Urinary bladder (tissue), 3 donors: ENCODE measurements around a stretch of chr1.

GRCh38 chr1:225482398-225483251 is 54.8 kb upstream of the LBR start:
- PRO-cap: bidirectional peak, plus-strand start at chr1:225482881, minus-strand start at chr1:225482730
- RAMPAGE, long total RNA: no peak

DNA sequence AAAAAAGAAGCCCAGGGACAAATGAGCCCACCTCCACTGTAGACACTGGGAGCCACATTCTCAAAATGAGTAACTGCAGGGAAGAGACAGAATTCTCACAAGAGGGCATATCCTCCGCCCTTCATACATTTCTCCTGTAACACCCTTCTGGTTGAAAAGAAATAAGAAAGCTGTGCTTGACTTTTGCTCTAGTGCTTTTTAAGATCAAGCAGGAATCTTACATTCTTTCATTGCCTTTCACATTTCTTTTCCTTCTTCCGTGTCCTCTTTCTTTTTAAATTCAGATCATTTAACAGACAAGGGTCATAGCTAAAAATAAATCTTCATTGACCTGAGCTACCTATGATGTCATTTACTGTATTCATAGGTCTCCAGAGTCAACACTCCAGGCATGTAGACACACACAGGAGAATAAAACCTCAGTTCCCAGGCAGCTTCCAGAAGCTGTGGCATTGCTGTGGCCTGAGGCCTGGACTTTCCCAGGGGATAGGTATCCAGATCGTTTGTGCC is 38.3 kb upstream of the ENAH start:
- PRO-cap: no peak
- RAMPAGE, long total RNA: no peak

DNA sequence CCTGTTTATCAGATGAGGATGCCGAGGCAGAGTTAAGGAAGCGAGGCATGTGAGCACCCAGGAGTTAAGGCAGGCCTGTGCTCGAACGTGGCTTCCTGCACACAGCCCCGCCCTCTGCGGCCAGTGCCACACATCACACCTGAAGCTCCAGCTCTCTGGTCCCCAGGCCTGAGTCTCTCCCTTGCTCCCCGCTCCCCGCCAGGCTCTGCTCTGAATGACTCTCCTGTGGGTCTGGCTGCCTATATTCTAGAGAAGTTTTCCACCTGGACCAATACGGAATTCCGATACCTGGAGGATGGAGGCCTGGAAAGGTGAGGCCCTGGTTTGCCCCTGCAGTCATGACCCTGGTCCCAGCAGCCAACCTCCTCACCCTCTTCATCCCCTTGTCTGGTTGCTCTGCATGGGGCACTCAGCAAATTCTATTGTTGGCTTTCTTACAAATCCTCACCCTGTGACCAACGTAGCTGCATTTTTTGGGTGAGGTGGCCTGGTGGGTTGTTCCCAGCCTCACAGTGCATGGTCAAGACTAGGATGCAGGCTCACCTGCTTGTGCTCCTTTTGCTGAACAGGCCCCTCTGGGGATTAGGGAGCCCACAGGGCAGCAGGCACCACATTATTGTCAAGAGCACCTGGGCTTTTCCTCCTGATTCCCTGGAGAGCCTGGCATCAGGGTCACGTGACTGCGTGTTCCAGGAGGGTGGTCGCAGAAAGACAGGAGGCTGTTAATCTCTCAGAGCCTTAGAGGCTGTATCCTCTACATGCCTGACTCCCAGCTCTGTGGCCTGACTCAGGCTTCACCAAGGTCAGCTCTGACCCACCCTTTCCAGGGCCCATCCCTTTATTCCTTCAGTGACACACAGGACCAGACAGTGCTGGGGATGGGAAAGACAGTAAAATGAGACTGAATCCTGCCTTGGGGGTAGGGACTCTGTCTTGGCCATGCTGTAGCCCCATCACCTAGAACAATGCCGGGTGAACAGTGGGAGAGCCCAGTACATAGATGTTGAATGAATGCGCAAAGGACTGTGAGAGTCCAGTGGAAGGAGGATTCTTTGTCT is 32.6 kb downstream of the EPHX1 start:
- PRO-cap: no peak
- RAMPAGE, long total RNA: no peak

DNA sequence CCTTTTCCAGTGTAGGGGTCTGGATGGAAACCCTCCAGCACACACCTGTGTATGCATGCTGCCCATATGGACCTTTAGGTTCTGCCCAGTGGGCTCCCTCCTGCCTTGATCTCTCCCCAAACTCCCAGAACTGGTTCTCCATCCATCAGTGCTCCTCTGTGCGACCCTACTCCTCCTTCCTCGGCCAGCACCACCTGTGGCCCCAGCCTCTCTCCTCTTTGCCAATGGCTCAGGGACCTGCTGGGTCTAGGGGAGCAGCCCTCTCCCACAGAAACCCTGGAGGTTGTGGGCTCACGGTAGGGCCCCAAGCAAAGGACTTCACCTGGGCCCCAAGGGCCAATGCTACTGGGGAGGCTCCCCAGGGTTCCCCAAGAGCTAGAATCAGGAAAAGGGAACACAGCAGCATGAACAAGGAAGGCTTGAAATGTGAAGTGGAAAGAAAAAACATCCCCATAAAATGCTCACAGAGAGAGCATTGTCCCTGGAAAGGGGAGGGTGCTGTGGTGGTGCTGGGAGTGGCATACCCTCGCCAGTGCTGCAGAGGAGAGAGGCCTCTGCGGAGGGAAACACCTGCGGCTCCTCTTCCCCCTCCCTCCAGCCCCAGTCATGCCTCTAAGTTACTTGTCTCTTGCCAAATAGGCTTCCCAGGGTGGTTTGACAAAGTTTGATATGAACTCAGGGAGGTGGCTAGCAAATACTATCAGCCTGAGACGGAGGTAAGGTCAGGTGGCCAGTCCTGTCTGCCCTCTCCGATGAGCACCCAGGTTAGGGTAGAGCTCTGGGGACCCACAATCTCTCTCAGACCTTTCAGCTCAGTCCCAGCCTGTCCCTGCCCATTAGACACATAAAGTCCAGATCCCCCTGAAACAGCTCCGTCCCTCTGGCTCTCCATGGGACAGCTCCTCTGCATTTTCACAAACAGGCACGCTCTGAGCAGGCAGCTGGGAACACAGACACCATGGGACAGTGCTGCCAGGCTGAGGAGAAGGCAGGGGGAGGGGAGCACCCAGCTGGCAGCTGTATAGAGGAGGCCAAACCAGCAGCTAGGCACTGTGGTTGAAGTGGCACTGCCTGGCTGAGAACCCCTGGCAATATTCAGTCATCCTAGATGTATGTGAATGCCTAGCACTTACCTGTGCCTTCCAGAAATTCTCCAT is 2.4 kb downstream of the TMEM63A start:
- PRO-cap: no peak
- RAMPAGE, long total RNA: no peak

GRCh38 chr1:225890754-225891130 is 1.8 kb upstream of the LEFTY1 start:
- PRO-cap: no peak
- RAMPAGE, long total RNA: no peak

DNA sequence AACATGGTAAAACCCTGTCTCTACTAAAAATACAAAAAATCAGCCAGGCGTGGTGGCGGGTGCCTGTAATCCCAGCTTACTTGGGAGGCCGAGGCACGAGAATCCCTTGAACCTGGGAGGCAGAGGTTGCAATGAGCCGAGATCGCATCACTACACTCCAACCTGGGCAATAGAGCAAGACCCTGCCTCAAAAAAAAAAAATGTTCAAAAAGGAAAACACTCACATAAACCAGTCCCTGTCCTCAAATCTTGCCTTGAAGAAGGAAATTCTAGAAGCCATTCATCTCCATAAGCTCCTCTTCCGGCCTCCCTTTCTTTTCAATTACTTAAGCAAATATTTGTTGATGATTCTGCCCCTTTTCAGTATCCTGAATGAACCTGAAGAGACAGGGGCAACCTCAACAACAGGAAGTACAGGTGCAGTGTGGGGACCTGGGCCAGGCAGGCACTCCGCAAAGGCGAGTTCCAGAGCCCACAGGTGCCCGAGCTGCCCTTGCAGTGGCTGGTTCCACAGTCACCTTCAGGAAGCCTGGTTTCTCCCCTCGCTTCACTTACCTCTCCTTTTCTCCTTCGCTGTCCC is 8.8 kb upstream of the LEFTY1 start:
- PRO-cap: no peak
- RAMPAGE, long total RNA: no peak

- PRO-cap: no peak
- RAMPAGE, long total RNA: no peak
Measured at GRCh38 chr1:225975761-225976395, 23.3 kb downstream of the SDE2 start.

GRCh38 chr1:226002686-226003243 is 3.6 kb upstream of the SDE2 start:
- PRO-cap: bidirectional peak, plus-strand start at chr1:226002998, minus-strand start at chr1:226002839
- RAMPAGE, long total RNA: no peak

DNA sequence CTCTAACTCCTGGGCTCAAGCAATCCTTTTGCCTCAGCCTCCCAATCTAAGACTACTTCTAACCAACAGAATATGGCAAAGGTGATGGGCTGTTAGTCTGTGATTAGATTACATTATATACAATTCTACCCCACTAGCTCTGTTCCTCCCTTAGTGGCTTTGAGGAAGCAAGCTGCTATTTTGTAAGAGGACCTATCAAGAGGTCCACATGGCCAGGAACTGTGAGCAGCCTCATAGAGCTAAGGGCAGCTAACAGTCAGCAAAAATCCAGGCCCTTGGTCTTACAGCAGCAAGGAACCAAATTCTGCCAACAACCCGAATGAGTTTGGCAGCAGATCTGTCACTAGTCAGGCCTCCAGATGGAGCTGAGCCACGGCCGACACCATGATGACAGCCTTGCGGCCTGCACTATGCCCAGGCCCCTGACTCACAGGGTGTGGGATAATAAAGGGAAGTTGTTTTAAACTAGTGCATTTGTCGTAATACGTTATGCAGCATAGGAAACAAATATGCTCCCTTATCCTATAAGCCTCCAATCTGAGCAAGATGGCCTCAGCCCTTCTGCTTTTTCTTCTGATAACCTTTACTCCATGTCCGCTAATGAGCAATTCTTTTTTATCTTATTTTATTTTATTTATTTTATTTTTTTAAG is 28.0 kb upstream of the H3-3A start:
- PRO-cap: no peak
- RAMPAGE, long total RNA: no peak

DNA sequence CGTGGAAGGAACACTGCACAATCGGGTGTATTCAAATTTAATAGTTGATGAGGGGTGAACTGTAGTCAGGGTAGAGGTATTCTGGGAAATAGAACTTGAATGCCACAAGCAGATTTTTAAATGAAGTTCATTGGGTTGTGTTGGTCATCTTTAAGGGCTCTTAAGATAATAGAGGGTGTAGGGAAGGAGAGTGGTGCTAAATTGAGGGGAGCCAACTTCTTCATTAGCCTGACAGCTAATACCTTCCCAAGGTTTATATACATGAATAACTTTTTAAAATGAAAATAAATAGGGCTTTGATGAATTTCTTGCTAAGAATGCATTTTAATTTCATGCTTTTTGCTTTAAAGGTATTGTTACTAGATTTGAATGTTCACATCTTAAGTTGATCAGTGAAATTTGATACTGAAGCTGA is 2.6 kb downstream of the H3-3A start:
- PRO-cap: no peak
- RAMPAGE, long total RNA: no peak

GRCh38 chr1:226110069-226110346 is 47.5 kb downstream of the H3-3A start:
- PRO-cap: no peak
- RAMPAGE, long total RNA: no peak

DNA sequence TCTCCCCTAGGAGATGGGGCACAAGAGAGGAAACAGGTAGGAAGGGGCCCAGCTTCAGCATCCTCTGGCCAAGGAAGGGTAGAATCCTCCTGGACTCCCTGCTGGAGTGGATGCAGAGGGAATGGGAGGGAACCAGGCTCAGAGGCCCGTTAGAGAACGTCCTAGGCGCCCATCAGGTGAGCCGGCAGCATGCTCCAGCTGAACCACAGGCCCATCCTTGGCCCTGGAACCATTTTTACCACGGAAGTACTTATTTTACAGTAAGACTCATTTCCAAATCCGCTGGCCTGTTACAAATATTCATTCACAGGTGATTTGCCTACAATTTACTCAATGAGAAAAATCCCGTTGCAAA is 58.1 kb downstream of the H3-3A start:
- PRO-cap: no peak
- RAMPAGE, long total RNA: no peak

DNA sequence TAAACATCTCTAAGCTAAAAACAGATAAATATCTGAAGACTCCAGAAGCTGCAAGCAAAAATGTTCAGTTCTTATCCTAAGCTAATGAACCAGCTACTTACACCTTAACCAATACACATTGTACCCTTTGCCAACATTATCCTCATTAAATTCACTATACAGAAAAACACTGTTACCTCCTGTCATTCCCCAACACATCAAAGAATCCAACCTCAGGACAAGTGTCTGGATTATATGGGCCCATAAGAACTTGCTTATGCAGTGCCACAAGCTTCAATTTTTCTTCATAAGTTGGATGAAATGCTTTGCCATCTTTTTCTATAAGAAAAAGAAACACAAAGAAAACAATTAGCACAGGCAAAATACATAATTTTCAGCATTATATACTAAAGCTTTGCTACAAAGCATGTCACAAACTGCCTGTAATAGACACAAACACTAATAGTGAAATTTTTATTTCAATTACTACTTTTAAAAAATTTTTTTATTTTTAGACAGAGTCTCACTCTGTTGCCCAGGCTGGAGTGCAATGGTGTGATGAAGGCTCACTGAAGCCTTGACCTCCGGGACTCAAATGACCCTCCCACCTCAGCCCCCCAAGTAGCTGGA is 20.8 kb downstream of the ACBD3 start:
- PRO-cap: no peak
- RAMPAGE, long total RNA: no peak

GRCh38 chr1:226353411-226354027 is 44.6 kb upstream of the LIN9 start:
- PRO-cap: no peak
- RAMPAGE, long total RNA: no peak

- PRO-cap: no peak
- RAMPAGE, long total RNA: no peak
Measured at GRCh38 chr1:226404879-226406041, 2.6 kb downstream of the PARP1 start.

DNA sequence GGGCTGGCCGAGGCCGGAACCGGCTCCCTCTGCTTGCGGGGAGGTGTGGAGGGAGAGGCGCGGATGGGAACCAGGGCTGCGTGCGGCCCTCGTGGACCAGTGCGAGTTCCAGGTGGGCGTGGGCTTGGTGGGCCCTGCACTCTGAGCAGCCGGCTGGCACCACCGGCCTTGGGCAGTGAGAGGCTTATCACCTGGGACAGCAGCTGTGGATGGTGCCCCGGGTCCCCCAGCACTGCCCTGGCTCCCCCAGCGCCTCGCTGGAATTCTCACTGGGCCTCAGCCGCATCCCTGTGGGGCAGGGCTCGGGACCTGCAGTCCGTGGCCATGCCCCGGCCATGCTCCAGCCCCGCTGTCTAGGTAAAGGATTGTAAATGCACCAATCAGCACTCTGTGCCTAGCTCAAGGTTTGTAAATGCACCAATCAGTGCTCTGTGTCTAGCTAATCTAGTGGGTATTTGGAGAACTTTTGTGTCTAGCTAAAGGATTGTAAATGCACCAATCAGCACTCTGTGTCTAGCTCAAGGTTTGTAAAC is 56.3 kb upstream of the PARP1 start:
- PRO-cap: unidirectional peak, minus-strand start at position 328 of the sequence
- RAMPAGE, long total RNA: no peak

DNA sequence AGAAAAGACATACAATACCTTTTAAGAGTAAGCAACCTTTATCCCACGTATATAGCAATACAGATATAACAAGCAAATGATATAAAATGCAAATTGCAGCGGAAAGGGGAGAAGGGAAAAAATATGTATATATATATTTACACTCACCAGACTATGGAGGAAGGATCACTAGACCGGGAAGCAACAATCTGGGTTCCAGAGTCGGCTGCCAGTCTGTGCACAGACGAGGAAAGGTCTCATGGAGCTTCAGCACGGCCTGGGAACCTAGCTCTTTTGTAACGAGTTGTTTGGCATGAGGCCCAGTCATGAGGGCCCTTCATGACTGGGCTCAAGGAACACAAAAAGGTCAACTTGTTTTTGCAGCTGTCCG is 6.1 kb upstream of the STUM start:
- PRO-cap: no peak
- RAMPAGE, long total RNA: no peak

DNA sequence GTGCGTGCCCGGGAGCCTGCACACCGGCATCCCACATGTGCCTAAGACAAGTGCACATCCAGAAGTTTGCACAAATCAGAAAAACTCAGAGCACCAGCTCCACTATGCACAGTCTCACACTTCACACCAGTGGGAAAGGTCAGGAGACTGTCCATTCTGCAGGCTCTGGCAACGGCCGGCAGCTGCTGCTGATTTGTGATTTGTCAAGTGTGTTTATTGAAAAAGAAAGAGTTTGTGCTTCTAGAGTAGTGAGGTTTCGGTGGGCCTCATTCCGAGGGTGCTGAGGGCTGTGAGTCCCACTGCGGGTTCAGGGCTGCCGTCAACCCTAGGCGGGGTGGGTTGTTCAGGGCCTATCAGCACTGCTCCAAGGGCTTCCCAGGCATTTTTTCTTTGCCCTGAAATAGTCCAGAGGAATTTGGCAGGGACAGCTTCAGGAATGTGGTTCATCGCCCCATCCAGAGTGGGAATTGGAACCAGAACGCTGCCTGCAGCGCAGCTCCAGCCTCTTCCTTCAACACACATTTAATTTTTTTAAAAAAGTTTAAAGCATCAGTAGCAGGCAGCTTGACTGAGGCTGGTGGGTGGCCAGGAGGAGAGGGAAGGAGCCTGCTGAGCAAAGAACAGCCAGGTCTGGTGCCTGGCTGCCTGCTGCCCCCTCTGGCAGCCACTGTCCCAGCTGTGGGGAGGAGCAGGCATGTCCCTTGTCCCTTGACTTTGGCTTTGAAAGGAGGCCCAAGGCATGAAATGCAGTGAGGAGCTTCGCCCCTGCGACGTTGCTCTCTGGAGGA is 19.6 kb downstream of the STUM start:
- PRO-cap: no peak
- RAMPAGE, long total RNA: no peak

DNA sequence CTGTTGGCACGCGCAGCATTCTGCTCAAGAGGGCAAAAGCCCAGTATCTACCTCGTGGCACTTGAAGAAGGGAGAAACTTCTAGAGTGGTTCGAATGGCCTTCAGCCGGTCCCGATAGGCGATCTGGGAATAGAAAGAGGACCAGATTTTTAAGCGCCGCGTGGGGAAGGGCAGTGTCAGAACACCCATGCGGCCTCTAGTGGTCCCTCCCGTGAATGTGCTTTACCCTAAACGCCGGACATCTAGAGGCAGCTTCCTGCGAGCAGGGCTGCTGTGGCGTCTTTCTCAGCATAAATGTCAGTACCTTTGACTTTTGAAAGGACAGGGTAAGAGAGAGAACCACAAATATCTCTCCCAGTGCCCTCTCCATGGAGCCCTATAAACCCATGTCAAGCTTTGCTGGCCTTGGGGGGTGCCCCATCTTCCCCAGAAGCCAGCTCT is 89.1 kb downstream of the STUM start:
- PRO-cap: no peak
- RAMPAGE, long total RNA: no peak

- PRO-cap: no peak
- RAMPAGE, long total RNA: no peak
Measured at GRCh38 chr1:226647141-226647647, 91.9 kb downstream of the ITPKB start.